Spleen (tissue), 7 donors: ENCODE measurements around the gene JMJD6.

- PRO-cap, 4 experiments = peak in 4 of 4 experiments; most common minus-strand start chr17:76671659 (in 2)
- RAMPAGE, long total RNA, 4 experiments = no peak in any of the 4 experiments
Observed at GRCh38 chr17:76670520-76671862, 27.4 kb upstream of the ST6GALNAC1 start.

GRCh38 chr17:76685882-76686276, 24.9 kb downstream of the MXRA7 start:
- PRO-cap, 4 experiments = peak in 4 of 4 experiments; most common plus-strand start chr17:76686136 (in 1); most common minus-strand start chr17:76686015 (in 4)
- RAMPAGE, long total RNA, 4 experiments = no peak in any of the 4 experiments

DNA sequence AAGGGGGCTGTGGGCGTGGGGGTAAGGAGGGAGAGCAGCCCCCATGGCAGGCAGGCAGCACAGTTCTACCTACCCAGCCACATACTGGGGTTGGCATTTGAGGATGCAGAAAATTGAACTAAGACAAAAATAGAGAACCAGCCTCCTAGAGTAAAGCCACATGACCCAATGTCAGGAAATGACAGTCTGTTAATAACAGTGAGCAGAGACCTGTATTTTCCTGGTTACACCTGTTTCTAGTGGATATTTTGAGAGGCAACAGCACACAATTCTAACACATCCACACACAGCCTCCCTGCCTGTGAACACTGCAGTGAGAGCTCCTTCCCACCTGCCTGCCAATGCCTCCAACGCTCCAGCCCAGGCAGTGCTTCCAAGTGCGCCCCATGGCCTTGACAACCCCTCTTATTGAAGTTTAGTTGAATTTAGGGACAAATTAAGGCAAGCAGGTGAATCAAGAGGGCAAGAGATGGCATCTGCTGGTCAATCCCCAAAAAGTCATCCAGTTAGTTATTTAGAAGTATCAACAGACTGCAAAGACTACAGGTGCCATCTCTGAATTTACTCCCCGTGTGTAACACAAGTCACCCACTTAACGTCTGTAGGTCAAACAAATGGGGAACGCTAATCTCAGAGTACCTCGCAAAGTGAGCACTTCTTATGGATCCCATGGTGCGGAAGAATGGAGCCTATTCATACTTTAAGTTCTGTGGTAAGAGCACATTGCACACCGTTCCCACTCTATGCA, 4.7 kb upstream of the MXRA7 start:
- PRO-cap, 4 experiments = peak in 3 of 4 experiments; most common minus-strand start position 83 of the sequence (in 2)
- RAMPAGE, long total RNA, 4 experiments = no peak in any of the 4 experiments

- PRO-cap, 4 experiments = peak in 2 of 4 experiments; most common plus-strand start chr17:76725733 (in 2)
- RAMPAGE, long total RNA, 4 experiments = no peak in any of the 4 experiments
Observed at GRCh38 chr17:76725304-76725840, 1.0 kb downstream of the JMJD6 start.

DNA sequence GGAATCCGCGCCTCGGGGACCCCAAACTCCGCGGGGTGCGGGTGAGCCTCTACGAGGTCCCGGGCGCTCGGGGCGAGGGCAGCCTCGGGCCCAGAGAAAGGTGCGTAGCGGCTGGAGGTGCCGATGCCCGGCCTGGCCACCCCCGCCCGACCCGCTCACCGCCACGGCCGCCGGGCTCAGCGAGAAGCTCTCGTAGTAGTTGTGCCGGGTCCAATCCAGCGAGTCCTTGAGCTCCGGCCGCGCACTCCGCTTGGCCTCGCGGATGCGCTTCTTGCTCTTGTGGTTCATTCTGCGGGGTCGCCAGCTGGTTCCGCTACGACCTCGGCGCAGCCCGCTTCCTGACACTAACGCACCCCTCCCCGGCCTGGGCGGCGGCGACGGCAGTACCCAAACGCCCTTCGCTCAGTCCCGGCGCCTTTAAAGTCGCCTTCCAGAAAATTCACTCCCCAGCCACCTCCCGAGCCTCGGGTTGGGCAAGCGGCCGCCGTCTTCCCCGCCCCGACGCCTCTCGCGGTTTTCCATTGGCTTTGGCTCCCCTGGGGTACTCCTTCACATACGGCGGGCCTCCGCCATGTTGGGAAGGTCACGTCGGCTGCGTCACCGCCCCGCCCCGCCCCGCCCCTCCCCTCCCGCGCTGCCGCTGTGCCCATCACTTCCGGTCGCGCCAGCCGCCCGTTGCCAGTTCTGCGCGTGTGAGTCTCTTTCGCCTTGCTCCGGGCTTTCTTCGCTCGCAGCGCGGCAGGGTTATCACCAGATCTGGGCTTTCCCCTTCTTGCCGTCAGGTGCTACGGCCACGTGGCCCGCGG, at the start of gene JMJD6:
TSS of gene JMJD6 (minus strand) at position 419 of the 806 bp plus-strand sequence.
- PRO-cap, 4 experiments = peak in 4 of 4 experiments; most common plus-strand start position 667 of the sequence (in 4); most common minus-strand start position 419 of the sequence (in 4)
- RAMPAGE, long total RNA, 4 experiments = start-site peak on the plus strand in 3 of 4 experiments, centred at positions 661 to 669 of the sequence, 75 to 125 reads per replicate; start-site peak on the minus strand in 4 of 4 experiments, centred at positions 329 to 465 of the sequence, 17 to 294 reads per replicate

- PRO-cap, 4 experiments = no peak in any of the 4 experiments
- RAMPAGE, long total RNA, 4 experiments = no peak in any of the 4 experiments
Observed at GRCh38 chr17:76732689-76733785, 4.1 kb downstream of the SRSF2 start.

DNA sequence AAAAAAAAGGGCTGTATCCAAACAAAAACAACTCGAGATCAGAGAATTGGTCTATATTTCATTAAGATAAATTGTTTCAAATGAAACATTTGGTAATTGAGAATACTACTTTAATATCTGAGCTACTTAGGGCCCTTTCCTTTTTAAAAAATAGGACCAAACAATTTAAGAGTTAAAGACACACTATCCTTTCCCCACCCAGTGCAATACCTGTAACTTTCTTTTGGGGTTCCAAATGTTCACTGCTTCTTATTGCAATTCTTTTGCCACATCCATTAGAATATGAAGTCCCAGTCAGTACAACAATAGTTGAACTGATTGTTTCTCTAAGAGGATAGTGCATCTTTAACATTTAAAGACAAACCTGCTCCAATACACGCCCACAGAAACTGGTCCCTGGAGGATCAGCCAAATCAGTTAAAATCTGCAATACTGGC, 1.7 kb downstream of the SRSF2 start:
- PRO-cap, 4 experiments = no peak in any of the 4 experiments
- RAMPAGE, long total RNA, 4 experiments = no peak in any of the 4 experiments

DNA sequence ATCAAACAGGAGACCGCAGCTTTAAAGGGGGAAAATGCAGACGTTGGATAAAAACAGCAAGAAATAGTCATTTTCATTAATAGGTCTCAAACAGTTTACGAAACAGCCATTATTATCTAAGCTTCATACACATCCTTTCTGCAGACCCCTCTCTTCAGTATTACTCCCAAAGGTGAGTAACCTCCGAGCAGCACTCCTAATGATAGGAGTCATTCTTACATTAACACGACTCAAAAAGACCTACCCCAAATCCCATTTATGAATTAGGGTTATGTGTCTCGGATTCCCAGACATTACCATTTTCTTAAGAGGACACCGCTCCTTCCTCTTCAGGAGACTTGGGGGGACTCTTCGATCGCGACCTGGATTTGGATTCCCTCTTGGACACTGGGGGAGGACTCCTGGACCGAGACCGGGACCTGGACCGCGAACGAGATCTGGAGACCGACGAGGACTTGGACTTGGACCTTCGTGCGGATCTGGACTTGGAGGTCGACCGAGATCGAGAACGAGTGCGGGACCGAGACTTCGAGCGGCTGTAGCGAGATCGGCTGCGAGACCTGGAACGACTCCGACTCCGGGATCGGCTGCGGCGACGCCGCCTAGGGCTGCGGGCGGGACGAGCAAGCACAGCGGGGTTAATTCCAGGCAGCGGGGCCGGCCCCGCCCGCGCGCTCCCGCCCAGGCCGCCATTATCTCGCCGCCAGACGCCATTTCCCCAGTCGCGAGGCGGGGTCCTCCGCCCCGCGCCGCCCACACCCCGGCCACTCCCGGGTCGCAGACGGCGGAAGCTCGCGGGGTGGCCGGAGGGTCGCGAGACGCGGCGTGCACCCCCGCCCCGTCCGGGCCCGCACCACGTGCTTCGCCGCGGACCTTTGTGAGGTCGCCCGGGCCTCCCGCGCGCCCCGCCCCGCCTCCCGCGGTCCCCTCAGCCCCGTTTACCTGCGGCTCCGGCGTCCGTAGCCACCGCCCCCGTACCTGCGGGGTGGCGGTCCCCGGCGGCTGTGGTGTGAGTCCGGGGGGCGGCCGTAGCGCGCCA, 955 bp downstream of the SRSF2 start:
- PRO-cap, 4 experiments = peak in 4 of 4 experiments; most common plus-strand start position 780 of the sequence (in 3); most common minus-strand start position 694 of the sequence (in 3)
- RAMPAGE, long total RNA, 4 experiments = start-site peak on the minus strand in 1 of 4 experiments, centred at positions 534 to 1,000 of the sequence, 18 to 29 reads per replicate

GRCh38 chr17:76773447-76773716, 35.5 kb downstream of the MFSD11 start:
- PRO-cap, 4 experiments = no peak in any of the 4 experiments
- RAMPAGE, long total RNA, 4 experiments = no peak in any of the 4 experiments

DNA sequence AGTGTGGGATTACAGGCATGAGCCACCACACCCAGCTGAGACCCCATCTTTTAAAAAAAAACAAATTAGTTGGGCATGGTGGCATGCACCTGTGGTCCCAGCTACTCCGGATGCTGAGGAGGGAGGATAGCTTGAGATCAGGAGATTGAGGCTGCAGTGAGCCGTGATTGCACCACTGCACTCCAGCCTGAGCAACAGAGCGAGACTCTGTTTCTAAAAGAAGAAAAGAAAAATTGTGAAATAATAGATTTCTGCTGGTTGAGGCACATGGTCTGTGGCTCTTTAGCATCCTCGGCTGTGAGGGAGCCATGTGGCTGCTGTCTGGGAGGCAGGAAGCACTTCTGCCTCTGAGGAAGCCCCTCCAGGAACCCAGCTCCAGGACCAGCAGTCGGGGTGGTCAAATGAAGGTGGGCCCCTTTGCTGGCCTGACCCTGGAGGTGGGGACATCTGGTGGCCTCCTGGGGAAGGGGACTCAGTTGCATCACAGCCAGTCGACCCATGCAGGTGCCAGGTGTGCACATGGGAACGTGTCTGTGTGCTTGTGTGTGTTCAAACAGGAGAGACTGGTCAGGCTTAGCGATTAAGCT, 24.5 kb upstream of the MGAT5B start:
- PRO-cap, 4 experiments = no peak in any of the 4 experiments
- RAMPAGE, long total RNA, 4 experiments = no peak in any of the 4 experiments

- PRO-cap, 4 experiments = no peak in any of the 4 experiments
- RAMPAGE, long total RNA, 4 experiments = no peak in any of the 4 experiments
Observed at GRCh38 chr17:76924607-76924806, 56.3 kb downstream of the MGAT5B start.

GRCh38 chr17:76958146-76958629, 90.0 kb downstream of the MGAT5B start:
- PRO-cap, 4 experiments = peak in 1 of 4 experiments; most common plus-strand start chr17:76958377 (in 1); most common minus-strand start chr17:76958267 (in 1)
- RAMPAGE, long total RNA, 4 experiments = no peak in any of the 4 experiments

DNA sequence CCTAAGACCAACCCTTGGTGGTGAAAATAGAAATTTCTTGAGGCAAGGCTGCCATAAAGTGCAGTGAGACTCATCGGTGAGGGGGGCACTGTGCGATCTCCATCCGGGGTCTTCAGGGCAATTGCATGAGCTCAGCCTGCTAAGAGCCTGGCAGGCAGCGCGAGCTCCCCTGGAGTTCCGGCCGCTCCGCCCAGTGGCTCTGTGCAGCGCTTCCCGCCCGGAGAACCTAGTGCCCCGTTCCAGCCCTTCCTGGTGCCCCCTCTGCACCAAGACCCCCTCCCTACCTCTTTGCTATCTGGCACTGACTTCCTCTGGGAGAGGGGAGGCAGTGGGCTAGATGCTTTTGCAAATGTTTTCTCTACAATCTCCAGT, 101.2 kb downstream of the MGAT5B start:
- PRO-cap, 4 experiments = peak in 1 of 4 experiments; most common minus-strand start position 201 of the sequence (in 1)
- RAMPAGE, long total RNA, 4 experiments = no peak in any of the 4 experiments

- PRO-cap, 4 experiments = no peak in any of the 4 experiments
- RAMPAGE, long total RNA, 4 experiments = no peak in any of the 4 experiments
Observed at GRCh38 chr17:76997213-76997708, 129.1 kb downstream of the MGAT5B start.

GRCh38 chr17:77147918-77148522, 7.3 kb downstream of the SEC14L1 start:
- PRO-cap, 4 experiments = peak in 1 of 4 experiments; most common plus-strand start chr17:77148247 (in 1)
- RAMPAGE, long total RNA, 4 experiments = no peak in any of the 4 experiments

- PRO-cap, 4 experiments = peak in 2 of 4 experiments; most common plus-strand start chr17:77148864 (in 1); most common minus-strand start chr17:77148669 (in 2)
- RAMPAGE, long total RNA, 4 experiments = no peak in any of the 4 experiments
Observed at GRCh38 chr17:77148523-77149318, 8.0 kb downstream of the SEC14L1 start.

GRCh38 chr17:77178628-77179001, 37.8 kb downstream of the SEC14L1 start:
- PRO-cap, 4 experiments = no peak in any of the 4 experiments
- RAMPAGE, long total RNA, 4 experiments = no peak in any of the 4 experiments

GRCh38 chr17:77186226-77186907, 45.6 kb downstream of the SEC14L1 start:
- PRO-cap, 4 experiments = no peak in any of the 4 experiments
- RAMPAGE, long total RNA, 4 experiments = no peak in any of the 4 experiments

DNA sequence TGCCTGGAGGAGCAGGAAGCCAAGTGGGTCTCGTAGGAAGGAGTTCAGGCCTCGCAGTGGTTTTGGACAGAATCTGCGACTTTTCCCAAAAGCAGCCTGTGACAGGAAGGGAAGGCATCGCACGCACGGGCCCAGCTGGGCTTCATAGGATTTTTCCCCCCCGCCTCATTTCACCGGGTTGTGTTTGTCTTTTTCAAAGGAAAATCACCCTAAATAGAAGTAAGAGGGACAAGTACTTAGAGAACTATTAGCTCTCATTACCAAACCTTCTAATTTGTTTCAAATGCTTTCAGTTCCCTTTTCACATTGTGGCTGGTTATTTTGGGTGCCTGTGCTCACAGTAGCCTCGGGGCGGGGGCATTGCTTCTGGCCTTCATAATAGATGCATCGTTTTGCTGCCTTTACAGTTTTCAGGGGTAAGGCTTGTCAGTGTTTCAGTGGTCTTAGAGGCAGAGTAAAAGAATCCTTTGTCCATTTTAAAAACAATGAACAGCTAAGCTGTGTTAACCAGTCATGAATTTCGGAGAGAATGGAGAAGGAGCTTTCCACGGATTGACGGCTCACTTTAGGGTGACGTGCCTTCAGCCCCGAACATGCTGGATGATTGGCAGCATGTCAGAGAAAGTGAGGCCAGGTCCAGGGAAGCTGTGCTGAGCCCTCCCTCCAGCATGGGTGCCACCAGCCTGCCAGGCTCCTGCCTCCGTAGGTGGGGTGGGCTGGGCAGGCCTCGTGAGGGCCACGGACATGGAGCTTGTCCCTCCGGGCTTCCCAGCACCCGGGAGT, 68.8 kb upstream of the SEPTIN9 start:
- PRO-cap, 4 experiments = no peak in any of the 4 experiments
- RAMPAGE, long total RNA, 4 experiments = no peak in any of the 4 experiments

GRCh38 chr17:77214147-77214730, 67.1 kb upstream of the SEPTIN9 start:
- PRO-cap, 4 experiments = no peak in any of the 4 experiments
- RAMPAGE, long total RNA, 4 experiments = no peak in any of the 4 experiments